Colonic mucosa (tissue), 1 donor: ENCODE measurements around a stretch of chr7.

- PRO-cap, result no peak
Measured at GRCh38 chr7:150408227-150408640, 2.8 kb downstream of the ENSG00000284691 start.

- PRO-cap, result no peak
Measured at GRCh38 chr7:150476605-150477164, 26.3 kb downstream of the GIMAP8 start.

- PRO-cap, result no peak
Measured at GRCh38 chr7:150477295-150478133, 27.1 kb downstream of the GIMAP8 start.

DNA sequence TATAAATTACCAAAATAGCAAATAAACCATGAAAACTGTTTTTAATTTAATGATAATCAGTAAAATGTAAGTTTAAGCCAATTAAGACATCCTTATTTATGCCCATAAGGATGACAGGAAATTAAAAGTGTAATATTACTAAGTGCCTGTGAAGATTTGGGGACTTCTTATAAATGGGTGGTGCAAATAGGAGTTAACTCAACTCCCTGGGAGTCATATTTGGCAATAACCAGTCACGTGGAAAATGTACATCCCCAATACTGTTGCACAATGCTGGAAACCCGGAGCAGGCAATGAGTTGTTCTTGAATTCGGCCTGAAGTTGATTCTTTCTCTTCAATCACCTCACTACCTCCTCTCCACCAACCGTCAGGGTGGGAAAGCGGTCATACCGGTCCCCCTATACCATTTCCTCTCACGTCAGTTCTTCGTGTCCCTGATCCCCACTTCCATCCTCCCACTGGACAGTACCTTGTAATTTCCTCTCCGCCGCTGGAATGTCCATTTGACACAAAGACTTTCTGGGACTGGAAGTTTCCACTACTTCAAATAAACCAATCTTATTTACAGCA is 2.8 kb downstream of the GIMAP5 start:
- PRO-cap, result bidirectional peak, plus-strand start at position 296 of the sequence, minus-strand start at position 171 of the sequence; unidirectional peak, minus-strand start at position 461 of the sequence

- PRO-cap, result unidirectional peak, plus-strand start at chr7:150799697
Measured at GRCh38 chr7:150799427-150799794, 753 bp downstream of the TMEM176B start.

DNA sequence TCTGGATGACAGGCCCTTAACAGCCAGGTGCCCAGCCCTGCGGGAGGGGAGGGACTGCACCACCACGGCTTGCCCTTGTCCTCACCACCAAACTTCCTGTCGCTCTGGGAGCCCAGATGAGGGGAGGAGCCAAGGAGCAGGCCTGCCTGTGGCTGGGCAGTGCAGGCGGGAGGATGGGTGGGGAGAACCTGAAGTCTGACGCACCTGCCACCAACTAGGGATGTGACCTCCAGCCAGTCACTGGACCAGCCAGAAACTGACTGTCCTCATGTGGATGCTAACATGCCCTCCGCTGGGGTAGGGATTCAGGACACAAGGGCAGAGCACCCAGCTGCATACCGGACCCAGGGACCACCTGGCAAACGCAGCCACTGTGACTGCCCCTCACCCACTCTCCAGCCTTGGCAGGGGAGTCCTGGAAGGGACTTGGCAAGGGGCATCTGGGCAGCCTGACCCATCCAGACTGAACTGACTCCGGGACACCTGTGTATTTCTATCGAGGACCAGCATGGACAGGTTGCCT is 35.8 kb downstream of the KCNH2 start:
- PRO-cap, result no peak

DNA sequence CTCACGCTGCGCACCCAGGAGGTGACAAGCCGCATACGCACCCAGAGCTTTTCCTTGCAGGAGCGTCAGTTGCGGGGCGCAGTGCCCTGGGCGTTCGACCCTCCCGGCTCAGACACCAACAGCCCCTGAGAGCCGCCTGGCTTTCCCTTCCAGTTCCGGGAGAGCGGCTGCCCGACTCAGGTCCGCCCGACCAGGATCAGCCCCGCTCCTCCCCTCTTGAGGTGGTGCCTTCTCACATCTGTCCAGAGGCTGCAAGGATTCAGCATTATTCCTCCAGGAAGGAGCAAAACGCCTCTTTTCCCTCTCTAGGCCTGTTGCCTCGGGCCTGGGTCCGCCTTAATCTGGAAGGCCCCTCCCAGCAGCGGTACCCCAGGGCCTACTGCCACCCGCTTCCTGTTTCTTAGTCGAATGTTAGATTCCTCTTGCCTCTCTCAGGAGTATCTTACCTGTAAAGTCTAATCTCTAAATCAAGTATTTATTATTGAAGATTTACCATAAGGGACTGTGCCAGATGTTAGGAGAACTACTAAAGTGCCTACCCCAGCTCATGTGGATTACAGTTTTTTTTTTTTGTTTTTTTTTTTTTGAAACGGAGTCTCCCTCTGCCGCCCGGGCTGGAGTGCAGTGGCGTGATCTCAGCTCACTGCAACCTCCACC is 10.1 kb downstream of the ATG9B start:
- PRO-cap, result no peak

DNA sequence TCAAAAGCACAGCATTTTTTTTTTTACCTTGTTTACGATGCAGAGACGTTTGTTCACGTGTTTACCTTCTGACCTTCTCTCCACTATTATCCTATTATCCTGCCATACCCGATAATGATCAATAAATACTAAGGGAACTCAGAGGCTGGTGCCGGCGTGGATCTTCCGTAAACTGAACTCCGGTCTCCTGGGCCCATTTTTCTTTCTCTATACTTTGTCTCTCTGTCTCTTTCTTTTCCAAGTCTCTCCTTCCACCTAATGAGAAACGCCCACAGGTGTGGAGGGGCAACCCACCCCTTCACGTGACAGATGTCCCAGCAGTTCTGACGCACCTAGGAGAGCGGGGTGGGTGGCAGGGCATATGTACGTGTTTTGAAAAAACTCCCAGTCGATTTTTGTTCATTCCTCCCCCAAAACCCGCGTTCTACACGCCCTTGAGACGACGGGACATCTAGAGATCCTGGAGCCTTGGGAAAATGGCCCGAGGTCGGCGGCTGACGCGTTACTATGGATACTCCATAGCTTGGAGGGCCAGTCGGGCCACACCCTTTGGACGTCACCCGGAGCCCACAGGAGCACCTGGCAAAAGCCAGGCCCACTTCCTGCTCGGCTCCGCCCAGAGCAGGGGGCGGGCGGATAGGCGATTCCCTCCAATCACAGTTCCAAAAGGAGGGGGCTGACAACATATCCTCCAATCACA is 431 bp upstream of the ABCB8 start:
- PRO-cap, result bidirectional peak, plus-strand start outside the sequence, minus-strand start at position 571 of the sequence

DNA sequence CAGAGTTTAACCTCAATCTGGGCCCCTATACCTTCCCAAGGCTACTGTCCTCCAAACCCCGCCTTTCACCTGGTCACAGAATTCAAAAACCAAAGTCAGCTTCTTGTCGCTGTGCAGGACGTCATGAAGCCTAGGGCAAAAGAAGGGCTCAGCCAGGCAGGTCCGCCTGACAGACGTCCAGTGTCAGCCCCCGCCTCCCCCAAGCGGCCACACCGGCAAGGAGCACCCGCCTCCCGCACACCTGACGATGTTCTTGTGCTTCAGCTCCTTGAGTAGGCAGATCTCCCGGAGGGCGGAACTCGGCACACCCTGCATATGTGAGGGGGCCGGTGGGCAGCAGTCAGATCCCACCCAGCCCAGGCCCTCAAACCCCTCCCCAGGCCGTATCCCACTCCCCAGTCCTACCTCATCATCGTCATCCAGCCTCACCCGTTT is 1.0 kb downstream of the CDK5 start:
- PRO-cap, result no peak

- PRO-cap, result no peak
Measured at GRCh38 chr7:151061739-151062194, 2.4 kb downstream of the SLC4A2 start.

- PRO-cap, result no peak
Measured at GRCh38 chr7:151081789-151082099, 1.1 kb upstream of the FASTK start.

GRCh38 chr7:151092231-151092750 is 6.0 kb downstream of the AGAP3 start:
- PRO-cap, result no peak

GRCh38 chr7:151109223-151110060 is 23.2 kb downstream of the AGAP3 start:
- PRO-cap, result unidirectional peak, minus-strand start at chr7:151109504

- PRO-cap, result no peak
Measured at GRCh38 chr7:151176674-151177222, 9.3 kb upstream of the GBX1 start.

DNA sequence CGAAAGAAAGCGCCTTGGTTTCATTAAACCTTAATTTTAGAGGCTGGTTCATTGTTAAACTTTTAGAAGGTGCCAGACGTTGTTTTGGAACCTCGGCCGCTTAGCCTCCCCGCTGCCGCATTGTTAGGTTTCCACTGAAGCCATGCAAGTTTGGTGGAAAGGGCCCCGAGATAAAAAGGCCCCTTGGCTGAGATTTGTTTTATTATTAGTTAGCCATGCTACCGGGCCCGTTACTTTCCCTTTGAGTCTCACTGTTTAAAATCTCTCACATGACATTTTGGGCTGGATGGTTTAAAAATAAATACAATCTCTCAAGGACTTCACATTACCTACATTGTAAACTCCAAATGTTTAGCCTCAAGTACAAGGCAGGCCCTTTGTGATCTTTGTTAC is 744 bp upstream of the ABCF2 start:
- PRO-cap, result no peak

DNA sequence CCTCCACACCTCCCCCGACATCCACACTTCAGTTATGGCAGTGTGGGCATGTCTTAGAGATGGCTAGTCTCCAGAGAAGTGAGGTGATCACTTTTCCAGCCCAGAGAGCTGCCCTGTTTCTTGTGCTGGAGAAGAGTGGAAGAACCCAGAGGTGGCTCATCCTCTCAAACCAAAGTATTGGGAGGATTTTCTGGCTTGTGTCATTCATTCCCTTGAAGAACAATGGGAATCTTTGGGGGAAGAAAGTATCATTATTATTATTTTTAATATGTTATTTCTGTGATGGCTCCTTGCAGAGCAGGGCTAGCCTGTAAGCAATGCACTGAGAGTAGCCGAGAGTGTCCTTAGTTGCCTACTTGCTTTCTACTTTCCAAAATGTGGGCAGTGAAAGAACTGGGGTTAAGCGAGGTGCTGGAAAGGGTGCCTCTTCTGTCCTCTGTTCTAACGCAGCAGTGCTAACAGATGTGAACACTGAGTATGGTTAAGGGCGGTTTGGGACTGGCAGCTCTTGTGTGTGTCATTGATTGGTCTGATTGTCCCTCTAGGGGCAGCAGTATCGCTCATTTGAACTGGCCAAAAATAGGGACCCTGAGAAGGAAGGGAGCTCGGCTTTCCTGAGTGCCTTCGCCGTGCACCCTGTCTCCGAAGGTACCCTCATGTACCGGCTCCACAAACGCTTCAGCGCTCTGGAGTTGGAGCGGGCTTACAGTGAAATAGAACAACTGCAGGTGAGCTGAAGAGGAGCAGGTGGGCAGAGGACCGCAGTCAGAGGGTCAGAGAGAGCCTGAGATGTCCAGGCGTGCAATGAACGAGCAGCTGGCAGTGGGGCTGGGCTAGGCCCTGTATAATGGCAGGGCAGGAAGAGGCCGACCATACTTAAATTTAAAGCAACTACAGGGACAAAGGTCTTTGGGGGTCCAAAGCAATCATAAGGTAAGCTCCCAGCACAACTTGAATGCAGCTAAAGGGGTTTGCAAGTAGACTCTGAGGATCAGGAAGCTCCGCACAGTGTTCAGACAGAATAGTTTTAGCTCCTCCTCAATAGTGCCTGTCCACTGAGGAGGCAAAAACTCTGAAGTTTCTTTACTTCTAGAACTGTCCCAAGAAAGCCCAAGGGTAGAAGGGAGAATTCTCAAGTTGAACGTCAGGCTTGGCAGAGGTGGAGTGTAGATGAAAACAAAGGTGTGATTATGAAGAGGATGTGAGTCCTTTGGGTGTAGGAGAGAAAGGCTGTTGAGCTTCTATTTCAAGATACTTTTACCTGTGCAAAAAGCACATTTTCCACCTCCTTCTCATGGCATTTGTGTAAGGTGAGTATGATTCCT is 4.0 kb downstream of the CHPF2 start:
- PRO-cap, result no peak

DNA sequence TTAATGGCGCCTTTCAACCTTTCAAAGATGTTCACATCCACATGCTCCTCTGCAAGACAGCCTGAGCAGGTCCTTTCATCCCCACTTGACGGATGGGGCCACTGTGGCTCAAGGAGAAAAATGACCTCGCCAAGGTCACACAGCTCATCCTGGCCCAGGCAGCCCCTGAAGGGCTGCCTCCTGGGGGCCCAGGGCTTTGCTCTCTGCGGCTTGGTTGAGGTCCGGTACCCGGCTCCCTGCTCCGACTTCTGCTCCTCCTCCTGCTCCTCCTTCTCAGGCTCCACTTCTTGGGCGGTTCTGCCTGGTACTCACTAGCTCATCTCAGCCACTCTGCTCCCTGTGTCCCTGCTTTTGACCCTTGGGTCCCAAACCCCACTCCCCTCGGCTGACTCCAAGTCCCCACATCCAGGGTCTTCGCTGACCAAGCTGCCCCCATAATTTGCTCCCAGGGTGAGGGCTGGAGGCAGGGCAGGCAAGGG is 2.5 kb downstream of the SMARCD3 start:
- PRO-cap, result no peak

DNA sequence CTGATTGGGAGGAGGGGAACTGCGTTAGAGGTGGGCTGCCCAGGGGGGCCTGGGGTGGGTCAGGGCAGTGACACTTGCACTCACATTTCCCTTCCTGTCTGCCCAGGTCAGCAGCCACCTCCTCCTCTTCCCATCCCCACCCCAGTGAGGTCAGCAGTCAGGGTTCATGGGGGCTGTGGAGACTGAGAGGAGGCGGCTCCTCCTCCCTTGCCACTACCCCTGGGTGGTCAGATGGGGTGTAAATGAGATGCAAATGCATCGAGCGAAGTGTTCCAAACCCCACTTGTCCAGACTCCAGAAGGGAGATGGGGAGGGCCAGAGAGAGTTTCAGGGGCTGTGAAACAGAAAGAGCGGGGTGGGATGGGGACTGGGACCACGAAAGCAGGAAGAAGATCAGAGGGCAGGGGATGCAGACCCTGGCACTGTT is 2.0 kb downstream of the SMARCD3 start:
- PRO-cap, result no peak

DNA sequence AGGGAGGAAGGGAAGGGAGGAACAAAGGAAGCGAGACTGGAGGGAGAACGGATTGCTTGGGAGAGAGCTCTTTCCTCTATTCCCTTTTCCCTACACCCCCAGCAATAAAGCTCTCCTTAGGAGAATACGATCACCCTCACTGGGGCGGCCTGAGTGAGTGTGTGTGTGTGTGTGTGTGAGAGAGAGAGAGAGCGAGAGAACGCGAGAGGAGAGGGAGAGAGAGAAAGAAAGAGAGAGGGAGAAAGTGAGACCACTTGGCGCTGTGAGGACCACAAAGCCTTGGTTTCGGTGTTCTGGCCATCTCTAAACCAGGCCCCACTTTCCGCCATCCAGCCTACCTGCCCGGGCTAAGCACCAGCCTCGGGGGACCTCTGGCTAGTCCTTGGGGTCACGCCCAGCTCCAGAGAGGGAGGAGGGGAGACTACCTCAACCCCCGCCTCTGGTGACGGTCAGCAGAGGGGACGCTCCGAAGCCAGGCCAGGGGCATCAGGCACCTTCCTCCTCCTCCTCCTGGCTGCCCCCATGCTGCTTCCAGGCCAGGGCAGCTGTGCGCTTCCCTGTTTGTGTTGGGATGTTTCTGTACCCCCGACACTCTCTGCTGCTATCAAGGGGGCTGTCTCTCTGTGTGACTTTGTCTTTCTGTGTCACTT is 3.9 kb upstream of the SMARCD3 start:
- PRO-cap, result no peak

- PRO-cap, result no peak
Measured at GRCh38 chr7:151461814-151462398, 22.0 kb upstream of the CRYGN start.